Measurements from ENCODE around the genes ZNF207 and TMEM98.

DNA sequence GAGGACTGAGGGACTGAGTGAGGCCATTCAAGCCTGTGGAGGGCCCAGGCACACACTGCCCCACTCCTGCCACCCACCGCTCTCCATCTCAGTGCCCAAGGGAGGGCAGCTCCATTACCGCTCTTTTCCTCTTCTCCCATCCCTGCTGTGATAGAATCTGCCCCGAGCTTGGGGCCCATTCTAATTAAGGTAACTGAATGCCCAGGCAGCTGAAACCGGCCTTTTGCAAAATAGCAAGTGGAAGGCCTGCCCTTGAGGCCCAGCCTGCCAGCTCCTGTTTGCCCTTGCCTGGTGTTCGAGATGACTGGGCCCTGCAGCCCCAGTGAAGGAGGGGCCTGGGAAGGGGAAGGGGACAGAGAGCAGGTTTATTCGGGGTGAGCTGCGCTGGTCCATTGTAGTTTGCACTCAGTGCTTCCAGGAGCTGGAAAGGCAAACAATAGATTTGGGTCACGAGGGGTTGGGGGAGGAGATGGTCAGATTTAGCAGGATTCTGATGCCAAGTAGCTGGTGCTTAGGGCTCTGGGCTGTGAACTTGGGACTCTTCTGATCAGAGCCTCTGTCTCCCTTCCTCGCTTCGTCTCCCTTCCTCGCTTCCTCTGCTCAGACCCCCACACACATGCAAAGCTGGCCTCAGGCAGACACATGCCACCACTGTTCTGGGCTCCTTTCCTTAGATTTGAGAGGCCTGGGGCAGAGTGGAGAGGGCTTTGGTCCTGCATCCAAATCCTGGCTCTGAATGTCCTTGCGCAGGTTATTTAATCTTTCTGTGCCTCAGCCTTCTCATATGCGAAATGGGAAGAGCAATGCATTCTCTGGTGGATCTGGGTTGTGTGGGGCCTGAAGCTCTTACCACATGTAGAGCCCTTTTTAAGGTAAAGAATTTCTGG lies 76.4 kb downstream of the RAB11FIP4 start:
- PRO-cap, result no peak
- RAMPAGE, long total RNA, 2 experiments, result no peak in any of the 2 experiments

DNA sequence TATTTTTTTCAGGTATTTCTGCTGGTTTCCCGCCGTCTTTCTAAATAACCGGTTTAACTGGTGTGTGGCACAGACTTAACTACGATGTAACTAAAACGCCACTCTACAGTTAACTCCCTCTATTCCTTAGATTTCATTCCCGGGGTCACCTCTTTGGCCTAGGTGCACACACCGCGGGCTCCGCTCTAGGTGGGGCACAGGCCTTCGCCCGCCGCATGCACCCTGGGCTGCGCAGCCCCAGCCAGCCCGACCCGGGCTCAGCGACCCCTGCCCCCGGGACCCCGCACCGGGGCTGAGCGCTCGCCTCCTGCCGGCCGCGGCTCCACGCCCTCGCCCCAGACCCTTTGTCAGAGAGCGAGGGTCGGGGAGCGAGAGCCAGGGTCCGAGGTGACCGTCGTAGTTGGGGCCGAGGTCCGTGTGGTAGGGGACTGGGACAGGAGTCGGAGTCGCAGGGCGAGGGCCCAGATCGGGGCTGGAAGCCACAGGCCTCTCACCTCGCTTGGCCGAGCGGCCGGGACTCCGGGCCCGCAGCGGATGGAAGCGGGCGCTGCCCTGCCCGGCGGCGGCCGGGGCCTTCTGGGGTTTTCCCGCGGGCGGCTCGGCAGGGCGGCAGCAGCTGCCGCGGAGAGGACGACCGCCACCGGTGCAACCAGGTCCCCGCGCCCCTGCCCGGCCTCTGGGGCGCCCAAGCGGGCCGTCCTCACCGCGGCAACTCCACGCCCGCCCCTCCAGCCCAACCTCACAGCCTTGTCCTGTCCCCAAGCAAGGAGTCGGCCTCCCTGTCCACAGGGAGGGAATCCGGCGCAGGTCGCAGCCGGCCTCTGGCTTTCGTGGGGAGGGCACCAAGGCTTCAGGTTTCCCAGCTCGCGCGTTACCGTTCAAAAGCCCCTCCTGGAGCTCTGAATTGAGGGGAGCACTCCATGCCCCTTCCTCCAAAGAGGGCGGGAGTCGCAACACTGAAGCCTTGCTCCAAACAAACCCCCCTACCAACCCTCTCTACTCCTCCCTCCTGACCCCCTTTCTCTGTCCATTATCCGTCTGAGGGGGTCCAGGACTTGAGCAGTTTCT lies 15.5 kb upstream of the UTP6 start:
- PRO-cap, result no peak
- RAMPAGE, long total RNA, 2 experiments, result no peak in any of the 2 experiments

DNA sequence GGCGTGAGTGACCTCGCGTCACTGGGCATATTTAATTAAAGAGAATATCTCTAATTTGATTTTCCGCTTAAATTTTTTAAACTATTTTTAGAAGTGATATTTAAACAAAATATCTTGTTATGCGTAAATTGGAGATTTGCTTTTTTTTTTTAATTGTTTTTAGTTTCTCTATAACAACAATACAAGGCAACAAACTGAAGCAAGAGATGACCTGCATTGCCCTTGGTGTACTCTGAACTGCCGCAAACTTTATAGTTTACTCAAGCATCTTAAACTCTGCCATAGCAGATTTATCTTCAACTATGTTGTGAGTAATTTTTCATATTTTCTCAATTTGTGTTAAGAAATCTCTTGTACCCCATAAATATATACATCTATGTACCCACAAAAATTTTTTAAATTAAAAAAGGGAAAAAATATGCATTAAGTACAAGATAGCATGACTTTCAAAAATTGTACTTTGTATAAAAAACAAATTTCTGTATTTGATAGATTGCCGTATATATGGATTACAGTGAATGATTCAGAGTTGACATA lies 13.4 kb upstream of the LRRC37B start:
- PRO-cap, result no peak
- RAMPAGE, long total RNA, 2 experiments, result no peak in any of the 2 experiments

DNA sequence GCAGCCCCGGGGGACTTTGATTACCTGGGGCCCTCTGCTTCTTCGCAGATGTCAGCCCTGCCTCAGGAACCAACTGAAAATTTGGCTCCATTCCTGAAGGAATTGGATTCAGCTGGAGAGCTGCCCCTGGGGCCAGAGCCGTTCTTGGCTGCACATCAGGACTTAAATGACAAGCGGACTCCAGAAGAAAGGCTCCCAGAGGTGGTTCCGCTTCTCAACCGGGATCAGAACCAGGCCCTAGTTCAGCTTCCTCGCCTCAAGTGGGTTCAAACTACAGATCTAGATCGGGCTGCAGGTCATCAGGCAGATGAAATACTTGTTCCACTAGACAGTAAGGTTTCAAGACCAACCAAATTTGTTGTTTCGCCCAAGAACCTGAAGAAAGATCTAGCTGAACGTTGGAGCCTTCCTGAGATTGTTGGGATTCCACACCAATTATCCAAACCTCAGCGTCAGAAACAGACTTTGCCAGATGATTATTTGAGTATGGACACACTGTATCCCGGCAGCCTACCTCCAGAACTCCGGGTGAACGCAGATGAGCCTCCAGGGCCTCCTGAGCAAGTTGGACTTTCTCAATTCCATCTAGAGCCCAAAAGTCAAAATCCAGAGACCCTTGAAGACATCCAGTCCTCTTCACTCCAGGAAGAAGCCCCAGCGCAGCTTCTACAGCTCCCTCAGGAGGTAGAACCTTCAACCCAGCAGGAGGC lies 14.3 kb downstream of the LRRC37B start:
- PRO-cap, result no peak
- RAMPAGE, long total RNA, 2 experiments, result no peak in any of the 2 experiments

- PRO-cap, result no peak
- RAMPAGE, long total RNA, 2 experiments, result no peak in any of the 2 experiments
These were observed 62.6 kb upstream of the RHOT1 start for GRCh38 chr17:32079746-32080101.

- PRO-cap, result bidirectional peak, plus-strand start at chr17:32350157, minus-strand start at chr17:32350014
- RAMPAGE, long total RNA, 2 experiments, result start-site peak on the plus strand in 2 of 2 experiments, at chr17:32350156-32350182 at its widest, 52 to 613 reads per replicate
These were observed at the start of gene ZNF207 for GRCh38 chr17:32349908-32350286. Gene ZNF207 (plus strand): TSS chr17:32350157.

DNA sequence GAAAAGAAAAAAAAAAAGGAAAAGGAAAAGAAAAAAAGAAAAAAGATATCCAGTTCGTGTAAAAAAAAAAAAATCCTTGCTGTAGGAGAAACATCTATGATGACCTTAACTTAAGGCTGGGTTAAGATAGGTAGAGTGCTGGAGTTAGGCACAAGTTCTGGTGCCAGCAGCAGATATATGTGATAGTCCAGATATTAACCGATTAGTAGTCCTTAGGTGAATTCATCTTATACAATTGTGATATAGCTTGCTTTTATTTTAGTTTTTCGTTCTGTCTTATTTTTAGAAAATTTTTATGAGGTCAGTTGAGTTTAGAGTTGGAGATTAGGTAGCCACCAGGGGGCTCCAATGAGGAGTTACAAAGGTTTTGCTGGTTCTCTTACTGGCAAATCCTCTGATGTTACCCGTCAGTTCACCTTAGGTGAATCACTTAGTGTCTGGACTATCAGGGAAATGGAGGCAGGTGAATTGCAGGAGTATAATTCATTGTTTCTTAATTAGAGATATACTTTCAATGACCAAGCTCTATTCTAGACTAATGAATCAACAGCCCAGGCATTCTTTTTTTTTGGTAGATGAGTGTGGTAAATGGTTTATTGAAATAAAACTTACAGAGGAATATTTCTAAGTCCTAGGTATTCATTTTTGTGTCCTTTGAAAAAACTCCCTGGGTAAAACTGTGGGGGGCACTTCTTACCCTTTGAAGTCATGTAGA lies 17.4 kb downstream of the PSMD11 start:
- PRO-cap, result no peak
- RAMPAGE, long total RNA, 2 experiments, result no peak in any of the 2 experiments

DNA sequence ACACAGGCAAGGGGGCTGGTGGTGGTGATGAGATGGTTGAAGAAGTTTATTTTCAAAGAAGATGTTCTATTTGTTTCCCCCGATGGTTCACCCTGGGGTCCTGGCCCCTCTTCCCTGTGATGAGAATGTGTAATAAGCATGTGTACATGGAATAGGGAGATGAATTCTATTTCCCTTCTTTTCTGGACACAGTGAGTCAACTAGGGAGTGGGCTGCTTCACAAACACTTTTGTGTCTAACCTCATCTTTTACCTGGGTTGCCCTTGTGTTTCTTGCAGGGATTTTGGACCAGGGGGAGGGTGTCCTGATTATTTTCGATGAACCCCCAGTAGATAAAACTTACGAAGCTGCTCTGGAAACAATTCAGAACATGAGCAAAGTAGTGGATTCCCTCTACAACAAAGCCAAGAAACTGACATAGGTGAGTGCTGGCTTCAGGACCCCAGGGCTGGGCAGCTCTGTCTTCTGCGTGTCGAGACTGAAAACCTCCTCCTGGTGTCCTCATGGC lies 6.5 kb upstream of the CDK5R1 start:
- PRO-cap, result no peak
- RAMPAGE, long total RNA, 2 experiments, result no peak in any of the 2 experiments

DNA sequence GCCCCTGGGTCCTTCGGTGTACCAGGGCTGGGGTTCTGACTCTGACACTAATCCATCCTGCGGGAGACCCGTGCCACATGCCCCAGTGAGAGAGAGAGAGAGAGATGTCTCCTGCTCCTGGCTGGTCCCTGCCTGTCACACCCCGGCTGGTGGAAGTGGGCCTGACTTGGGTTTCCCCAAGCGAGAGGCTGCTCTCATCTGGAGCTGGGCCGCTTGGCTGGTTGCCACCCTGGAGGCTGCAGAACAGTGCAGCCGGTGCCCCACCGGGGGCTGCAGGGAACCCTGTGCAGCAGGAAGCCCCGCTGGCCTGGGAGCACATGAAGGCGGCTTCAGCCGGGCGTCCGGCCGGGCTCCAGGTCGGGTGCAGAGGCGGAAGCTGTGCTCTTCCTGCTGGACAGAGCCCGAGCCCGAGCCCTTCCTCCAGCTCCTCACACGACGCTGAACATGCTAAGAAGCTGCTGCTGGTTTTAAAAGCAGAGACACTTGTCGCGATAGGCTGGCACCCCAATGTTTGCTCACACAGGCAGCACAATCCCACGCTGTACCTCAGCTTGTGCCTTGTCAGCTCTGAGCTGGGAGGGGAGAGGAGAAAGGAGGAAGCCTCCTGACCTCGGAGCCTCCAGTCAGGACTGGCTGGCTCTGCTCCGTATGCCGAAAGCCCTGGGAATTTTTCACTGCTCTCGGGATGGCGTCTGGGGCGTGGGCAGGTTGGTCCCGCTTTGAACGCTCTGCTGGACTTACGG lies 8.6 kb downstream of the CDK5R1 start:
- PRO-cap, result unidirectional peak, plus-strand start at position 431 of the sequence
- RAMPAGE, long total RNA, 2 experiments, result no peak in any of the 2 experiments

GRCh38 chr17:32518452-32519008 lies 31.7 kb downstream of the CDK5R1 start:
- PRO-cap, result no peak
- RAMPAGE, long total RNA, 2 experiments, result no peak in any of the 2 experiments

GRCh38 chr17:32526608-32527036 lies 39.8 kb downstream of the CDK5R1 start:
- PRO-cap, result no peak
- RAMPAGE, long total RNA, 2 experiments, result no peak in any of the 2 experiments

DNA sequence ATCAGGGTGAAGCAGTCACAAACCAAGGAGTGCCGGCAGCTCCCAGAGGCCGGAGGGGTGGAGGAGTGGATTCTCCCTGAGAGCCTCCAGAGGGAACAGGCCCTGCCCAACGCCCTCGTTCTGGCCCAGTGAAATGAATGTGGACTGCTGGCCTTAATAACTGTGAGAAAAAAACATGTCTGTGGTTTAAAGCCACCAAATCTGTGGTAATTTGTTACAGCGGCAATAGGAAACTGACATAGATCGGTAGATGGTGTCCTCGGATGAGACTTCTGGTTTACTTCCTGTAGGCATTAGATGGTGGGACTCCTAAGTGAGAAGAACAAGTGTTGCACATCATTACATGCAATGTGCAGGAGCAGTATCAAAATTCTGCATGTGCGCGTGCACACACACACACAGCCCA lies 42.0 kb downstream of the CDK5R1 start:
- PRO-cap, result no peak
- RAMPAGE, long total RNA, 2 experiments, result no peak in any of the 2 experiments

GRCh38 chr17:32558116-32559161 lies 71.6 kb downstream of the CDK5R1 start:
- PRO-cap, result no peak
- RAMPAGE, long total RNA, 2 experiments, result no peak in any of the 2 experiments

DNA sequence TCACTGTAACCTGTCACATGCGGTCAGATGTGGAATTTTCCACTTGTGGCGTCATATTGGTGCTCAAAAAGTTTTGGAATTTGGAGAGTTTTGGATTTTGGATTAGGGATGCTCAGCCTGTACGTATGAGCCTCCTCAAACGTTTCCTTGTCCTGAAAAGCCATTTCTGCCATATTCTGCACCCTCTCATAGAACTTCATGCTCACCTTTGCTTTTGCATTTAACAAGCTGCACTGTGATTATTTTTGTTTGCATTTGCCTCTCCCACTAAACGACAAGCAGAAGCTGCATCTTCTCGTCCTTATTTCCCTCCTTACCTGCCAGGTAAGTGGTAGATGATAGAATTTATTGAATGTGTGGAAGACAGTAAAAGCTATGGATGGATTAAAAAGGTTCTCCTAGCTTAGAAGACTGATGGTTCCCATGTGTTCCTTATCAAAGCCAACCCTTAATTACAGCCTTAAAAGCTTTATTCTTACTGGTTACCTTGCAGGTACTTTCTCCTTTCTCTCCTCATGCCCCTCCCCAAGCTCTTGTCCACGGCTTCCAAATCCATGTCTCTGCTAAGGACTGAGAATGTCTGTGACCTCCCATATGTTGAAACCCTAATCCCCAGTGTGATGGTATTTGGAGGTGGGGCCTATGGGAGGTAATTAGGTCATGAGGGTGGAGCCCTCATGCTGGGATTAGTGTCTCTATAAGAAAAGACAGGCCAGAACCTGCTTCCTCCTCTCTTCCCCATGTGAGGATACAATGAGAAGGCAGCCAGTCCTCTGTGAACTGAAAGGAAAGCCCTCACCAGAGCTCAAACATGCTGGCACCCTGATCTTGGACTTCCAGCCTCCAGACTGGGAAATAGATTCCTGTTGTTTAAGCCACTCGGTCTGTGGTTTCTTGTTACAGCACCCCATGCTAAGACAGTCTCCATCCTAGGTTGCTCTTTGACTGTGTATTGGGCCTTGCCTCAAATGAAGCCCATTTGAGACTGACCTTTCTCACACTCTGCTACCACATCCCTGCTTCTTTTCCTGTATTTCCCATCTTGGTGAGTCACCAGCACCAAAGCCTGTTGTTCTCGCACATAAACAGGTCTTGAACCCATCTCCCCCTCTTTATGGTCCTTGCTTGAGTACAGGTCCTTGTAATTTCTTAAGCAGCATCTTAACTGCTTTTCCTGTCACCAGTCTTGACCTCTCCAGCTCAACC lies 134.7 kb downstream of the CDK5R1 start:
- PRO-cap, result no peak
- RAMPAGE, long total RNA, 2 experiments, result no peak in any of the 2 experiments

DNA sequence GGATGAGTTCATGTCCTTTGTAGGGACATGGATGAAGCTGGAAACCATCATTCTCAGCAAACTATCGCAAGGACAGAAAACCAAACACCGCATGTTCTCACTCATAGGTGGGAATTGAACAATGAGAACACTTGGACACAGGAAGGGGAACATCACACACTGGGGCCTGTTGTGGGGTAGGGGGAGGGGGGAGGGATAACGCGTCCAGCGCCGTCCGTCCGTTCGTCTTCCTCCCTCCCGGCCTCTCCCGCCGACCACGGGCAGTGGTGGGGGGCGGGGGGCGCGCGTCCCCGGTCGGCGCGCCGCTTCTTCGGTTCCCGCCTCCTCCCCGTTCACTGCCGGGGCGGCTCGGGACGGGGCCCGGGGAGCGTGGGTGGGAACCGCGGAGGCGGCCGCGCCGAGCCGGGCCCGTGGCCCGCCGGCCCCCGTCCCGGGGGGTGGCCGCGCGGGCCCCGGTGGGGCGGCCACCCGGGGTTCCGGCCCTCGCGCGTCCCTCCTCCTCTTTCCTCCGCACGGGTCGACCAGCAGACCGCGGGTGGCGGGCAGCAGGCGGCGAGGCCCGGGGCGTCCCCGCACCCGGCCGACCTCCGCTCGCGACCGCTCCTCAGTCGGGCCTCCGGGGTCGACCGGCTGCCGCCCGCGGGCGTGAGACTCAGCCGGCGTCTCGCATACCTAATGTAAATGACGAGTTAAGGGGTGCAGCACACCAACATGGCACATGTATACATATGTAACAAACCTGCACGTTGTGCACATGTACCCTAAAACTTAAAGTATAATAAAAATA lies 54.5 kb downstream of the MYO1D start:
- PRO-cap, result unidirectional peak, plus-strand start at position 527 of the sequence
- RAMPAGE, long total RNA, 2 experiments, result no peak in any of the 2 experiments

- PRO-cap, result no peak
- RAMPAGE, long total RNA, 2 experiments, result no peak in any of the 2 experiments
These were observed 20.4 kb downstream of the MYO1D start for GRCh38 chr17:32856290-32857123.

DNA sequence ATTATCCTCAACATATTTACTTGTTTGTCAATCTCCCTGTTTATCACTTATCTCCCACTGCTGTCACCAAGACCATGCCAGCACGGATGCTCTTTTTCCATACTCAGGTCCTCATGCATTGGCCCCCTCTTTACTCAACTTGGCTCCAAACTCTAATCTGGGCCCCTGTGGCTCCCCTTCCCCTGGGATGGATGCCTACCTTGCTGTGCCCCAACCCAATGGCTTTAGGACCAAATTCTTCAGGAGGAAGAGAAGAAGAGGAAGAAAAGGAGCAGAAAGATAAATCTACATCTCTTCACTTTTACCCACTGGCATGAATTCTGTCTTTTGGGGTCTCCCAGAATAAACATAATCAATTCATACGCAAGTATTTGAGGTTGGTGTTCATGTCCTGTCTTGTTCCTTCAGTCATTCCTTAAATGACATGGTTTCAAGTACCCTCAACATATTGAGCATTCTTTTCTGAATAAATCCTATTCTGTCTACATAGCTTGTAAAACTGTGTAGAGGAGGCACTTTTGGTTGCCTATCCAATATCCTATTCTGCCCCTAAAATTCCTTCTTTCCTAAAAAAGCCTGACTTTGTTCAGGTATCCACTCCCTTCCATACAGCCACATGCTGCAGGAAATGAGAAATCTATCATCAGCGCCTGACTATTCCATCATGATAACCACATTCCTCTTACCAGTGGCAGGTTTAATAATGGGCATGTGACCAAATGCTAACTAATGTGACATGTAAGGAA lies 17.5 kb downstream of the MYO1D start:
- PRO-cap, result no peak
- RAMPAGE, long total RNA, 2 experiments, result no peak in any of the 2 experiments

DNA sequence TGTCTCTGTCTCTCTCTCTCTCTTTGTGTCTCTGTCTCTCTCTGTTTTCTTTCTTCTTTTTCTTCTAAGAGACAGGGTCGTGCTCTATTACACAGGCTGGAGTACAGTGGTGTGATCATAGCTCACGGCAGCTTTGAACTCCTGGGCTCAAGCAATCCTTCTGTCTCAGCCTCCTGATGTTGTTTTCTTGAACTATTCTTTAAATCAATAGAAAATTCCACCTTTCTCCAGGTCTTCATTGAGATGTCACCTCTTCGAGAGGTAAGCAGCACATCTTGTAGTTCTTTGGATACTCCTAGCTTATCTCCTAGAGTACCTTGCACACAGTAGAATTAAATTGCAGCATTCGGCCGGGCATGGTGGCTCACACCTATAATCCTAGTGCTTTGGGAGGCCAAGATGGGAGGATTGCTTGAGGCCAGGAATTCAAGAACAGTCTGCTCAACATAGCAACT lies 2.6 kb downstream of the MYO1D start:
- PRO-cap, result no peak
- RAMPAGE, long total RNA, 2 experiments, result no peak in any of the 2 experiments

GRCh38 chr17:32927576-32928935 lies at the start of gene TMEM98:
Gene TMEM98 (plus strand): TSS chr17:32928153.
- PRO-cap, result unidirectional peak, plus-strand start at chr17:32927810; unidirectional peak, plus-strand start at chr17:32928153; unidirectional peak, plus-strand start at chr17:32928193
- RAMPAGE, long total RNA, 2 experiments, result start-site peak on the plus strand in 1 of 2 experiments, at chr17:32928157-32928221 at its widest, 401 reads per replicate

- PRO-cap, result no peak
- RAMPAGE, long total RNA, 2 experiments, result no peak in any of the 2 experiments
These were observed 86.2 kb upstream of the CCL2 start for GRCh38 chr17:34169004-34169250.